Diencephalon (tissue), 2 donors: ENCODE results near the genes OBI1 and RBM26.

DNA sequence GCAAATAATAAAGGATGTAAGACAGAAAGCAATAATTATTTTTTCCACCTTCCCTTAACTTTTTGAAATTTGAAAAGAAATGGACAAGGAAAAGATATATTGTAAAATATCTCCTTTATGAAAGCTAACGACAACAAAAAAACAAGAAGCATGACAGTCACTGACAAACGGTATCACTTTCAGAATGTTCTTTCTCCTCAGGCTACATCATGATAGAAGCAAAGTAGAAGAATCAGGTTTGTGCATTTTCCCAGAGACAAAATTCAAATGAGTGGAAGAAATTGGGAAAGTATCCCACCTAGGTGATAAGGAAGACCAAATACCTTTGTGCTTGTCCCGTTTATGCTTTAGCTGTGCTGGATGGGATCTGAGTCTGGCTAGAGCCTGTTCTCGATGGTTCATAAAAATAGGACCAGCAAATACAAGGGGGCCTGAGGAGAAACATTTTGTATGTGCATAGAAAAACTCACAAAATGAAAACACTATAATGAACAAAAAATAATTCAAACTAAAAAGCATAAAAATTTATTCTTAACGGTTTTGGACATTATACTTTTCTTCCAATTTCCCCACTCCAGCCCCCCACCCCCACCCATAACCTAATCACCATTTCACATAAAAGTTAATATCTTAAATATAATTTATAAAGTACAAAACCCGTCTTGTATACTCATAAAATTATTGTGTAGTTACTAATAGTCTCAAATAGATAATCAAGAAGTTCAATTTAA is 93.9 kb downstream of the MYCBP2 start:
- RAMPAGE, long total RNA: no peak

DNA sequence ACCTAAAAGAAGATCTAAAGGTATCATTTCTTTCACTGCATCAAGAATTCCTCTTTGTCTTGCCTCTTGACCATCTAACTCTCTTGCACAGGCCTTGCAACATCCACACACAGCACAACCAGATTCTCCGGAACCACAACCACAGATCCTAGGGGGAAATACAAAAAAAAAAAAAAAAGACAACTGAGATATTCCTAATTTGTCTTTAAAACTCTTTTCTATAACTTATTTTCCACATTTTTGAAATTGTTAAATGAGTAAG is 83.2 kb downstream of the MYCBP2 start:
- RAMPAGE, long total RNA: no peak

DNA sequence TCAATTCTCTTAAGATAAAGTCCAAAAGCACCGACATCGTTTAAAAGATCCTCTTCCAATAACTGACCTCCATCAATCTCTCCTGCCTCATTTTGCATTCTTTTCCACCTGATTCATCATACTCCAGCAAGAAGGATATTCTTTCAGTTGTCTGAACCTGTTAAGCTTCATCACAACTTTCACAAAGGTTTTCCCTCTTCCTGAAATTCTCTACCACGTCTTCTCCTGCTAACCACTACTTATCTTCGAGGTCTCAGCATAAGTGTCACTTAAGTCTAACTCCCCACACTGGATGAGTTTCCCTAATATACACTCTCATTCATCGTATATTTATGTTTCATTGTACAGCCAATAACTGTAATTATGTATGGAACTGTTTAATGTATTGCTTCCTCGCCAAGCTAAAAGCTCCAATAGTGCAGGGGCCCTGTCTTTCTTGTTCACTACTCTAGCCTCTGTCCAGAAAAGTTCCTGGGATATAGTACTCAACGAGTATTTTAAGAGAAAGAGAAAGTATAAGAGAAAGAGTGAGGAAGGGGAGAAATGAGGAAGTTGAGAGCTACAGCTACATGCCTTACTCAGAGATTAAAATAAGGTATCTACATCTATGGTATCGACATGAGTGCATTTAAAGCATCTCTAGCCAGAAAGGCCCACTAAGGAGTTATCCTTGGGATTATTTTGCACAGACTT is 28.7 kb downstream of the MYCBP2 start:
- RAMPAGE, long total RNA: no peak

- RAMPAGE, long total RNA: no peak
Measured at GRCh38 chr13:77429210-77429651, 102.3 kb upstream of the MYCBP2 start.

- RAMPAGE, long total RNA: no peak
Measured at GRCh38 chr13:77556357-77556797, 20.9 kb downstream of the SCEL start.

- RAMPAGE, long total RNA: no peak
Measured at GRCh38 chr13:77695728-77696677, 1.5 kb upstream of the SLAIN1 start.

- RAMPAGE, long total RNA: no peak
Measured at GRCh38 chr13:77767272-77768086, 70.0 kb downstream of the SLAIN1 start.

DNA sequence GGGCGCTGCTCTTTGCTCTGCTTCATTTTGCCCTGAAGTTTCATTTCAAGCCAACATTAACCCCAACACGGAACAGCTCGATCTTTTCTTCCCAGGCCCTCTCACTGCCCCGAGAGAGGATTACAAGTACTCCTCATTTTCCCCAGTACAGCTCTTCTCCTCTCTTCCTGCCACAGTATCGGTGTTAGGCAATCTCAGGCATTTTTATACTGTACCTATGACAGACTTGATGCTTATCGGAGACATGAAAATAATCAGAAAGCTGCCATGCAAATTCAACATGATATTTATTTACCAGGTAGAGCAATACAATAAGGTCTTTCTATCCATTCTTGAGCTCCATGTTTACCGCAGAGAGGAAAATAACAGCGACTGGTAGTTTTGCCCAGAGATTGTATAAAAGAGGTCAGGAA is 1.3 kb upstream of the EDNRB start:
- RAMPAGE, long total RNA: no peak

- RAMPAGE, long total RNA: no peak
Measured at GRCh38 chr13:78602732-78603294, 539 bp downstream of the POU4F1 start.

DNA sequence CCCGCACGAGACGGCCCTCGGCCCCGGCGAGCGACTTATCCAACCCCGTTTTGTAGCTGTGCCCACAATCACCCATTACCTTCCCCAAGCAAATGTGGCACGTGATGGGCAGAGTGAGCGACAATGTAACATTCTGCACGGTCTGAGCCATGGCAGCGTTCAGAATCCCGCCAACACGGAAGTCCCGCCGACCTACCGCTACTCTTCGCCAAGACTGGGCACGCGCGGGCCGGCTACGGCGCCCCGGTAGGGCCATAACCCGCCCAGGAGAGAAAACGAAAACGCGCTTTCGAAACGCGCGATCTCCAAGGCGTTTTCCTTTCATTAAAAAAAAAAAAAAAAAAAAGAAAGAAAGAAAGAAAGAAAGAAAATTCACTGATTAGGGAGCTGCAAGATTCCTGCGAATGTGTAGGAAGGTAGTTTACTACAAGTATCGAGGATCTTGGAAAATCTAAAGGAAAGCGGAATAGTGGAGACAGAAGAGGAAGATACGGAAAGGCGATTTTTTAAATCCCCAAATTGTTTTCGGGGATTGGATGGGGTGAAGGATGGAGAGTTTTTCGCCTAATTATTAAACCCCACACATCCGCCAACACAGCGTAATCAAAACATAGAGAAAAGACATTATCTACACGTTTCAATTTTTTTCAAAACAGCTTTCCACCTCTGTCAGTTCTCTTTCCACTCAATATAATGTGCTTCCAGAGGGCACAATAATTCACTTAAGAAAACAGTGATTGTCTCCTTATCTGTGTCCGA is at the start of gene OBI1:
OBI1 (minus strand) TSS at position 186 of the 759 bp plus-strand sequence.
- RAMPAGE, long total RNA: start-site peak on the minus strand centred at position 196 of the sequence, 71 bp wide, 1,628 and 1,654 reads in 2 replicates

- RAMPAGE, long total RNA: no peak
Measured at GRCh38 chr13:79370898-79371327, 35.1 kb downstream of the RBM26 start.

DNA sequence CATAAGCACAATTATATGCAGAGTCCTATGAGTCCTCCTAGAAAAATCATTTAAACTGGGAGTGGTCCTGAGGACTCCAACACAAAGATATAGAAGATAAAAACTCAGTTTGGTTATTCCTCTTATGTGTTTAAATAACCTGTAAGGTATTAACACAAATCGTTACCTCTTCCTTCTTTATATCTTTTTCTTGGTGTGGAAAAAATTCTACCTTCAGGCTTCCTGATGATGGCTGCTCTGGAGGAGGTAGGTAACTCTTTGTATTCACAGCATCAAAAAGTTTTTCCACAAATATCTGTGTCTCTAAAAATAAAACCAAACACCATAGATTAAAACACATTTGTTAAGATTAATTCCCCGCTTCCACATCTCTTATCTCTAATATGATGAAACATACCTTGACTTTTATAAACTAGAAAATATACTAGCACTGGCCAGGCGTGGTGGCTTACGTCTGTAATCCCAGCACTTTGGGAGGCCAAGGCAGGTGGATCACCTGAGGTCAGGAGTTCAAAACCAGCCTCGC is 28.8 kb downstream of the RBM26 start:
- RAMPAGE, long total RNA: no peak

- RAMPAGE, long total RNA: no peak
Measured at GRCh38 chr13:79378668-79378948, 27.4 kb downstream of the RBM26 start.

DNA sequence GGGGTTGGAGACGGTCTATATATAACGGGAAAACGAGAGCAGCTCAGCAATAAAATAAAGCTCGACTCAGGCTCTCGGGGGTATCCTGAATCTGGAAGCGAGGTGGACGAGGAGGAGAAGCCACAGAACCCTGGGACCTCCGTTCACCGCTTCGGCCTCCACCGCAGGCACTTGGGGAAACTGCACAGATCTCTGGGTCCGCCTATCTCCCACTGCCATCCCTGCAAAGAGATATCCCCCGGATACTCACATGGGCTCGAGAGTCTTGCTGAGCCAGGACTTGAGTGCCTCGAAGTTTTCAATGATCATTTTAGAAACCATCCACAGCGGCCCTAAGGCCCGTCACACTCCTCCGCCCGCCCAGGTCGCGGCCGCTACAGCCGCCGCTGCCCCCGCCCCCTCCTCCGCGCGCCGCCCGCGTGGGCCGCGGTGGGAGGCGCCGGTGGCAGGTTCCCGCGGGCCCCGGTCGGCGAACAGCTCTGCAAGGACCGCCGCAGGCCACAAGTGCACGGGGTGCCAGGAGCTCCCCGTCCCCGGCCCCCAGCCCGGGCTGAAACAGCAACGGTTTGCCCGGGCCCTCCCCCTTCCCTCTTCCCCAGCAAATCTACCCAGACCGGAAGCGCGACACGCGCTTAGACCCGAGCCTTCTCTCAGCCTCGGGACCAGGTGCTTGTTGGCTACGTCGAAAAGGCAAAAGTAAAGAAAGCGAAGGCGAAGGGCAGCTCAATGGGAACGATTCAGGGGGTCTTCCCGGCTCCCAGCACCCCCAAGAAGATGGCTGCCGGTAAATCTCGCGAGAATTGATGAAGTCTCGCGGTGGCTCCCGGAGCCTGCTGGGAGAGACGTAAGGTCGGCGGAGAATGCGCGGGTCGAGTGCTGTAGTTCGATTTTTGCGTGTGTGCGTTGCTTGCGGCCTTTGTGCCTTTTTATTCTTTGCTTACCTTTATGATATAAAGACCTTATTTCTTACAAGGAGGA is at the start of gene RBM26:
RBM26 (minus strand) TSS at position 802 of the 978 bp plus-strand sequence.
- RAMPAGE, long total RNA: no peak

DNA sequence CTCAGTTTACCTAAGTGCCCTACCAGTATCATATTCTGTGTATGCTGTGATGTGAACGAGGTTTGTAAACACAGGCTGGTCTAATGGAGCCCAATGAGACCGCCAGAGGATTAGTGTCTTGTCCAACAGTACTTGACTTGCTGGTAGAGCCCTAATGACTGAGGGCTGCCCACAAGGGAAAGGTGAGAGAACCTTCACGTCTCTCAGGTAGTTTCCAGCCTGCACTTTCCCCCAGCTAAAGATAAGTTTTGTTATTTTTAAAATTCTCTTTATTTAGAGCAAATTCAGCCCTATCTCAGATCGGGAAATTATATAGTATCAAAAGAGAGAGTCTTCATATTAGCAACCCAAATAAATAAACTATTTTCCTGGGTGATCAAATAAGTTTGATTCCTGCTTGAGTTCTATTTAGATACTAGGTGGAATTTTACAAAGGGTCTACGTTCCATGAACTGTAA is 576 bp upstream of the RBM26 start:
- RAMPAGE, long total RNA: no peak

GRCh38 chr13:79776438-79777057 is 295.6 kb downstream of the NDFIP2 start:
- RAMPAGE, long total RNA: no peak

DNA sequence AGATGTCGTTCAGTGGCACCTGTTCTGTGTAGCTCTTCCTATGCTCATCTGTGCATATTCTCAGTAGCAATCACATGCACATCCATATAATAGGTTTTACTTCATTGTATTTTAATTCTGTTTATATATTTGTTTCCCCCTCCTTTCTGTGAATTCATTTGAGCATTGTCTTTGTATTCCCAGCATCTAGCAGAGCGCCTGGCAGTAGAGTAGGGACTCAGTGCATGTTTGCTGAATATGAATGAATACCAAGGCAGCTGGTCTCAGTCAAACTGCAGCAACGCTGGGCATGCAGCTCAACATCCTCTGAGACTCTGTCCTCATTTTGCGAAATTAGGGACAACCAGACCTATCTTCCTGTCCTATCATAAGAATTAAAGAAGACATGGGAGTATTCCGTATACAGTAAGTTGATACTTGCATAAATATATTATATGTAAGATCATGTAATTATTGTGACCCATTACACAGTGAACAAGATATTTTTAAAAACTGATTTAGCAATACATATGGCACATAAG is 330.0 kb downstream of the SPRY2 start:
- RAMPAGE, long total RNA: no peak

GRCh38 chr13:80132646-80133662 is 208.0 kb downstream of the SPRY2 start:
- RAMPAGE, long total RNA: no peak

- RAMPAGE, long total RNA: no peak
Measured at GRCh38 chr13:80141307-80141592, 199.7 kb downstream of the SPRY2 start.

GRCh38 chr13:80235843-80236405 is 105.0 kb downstream of the SPRY2 start:
- RAMPAGE, long total RNA: no peak